Panc1 (cell line): ENCODE results near the genes EEFSEC and DNAJB8.

DNA sequence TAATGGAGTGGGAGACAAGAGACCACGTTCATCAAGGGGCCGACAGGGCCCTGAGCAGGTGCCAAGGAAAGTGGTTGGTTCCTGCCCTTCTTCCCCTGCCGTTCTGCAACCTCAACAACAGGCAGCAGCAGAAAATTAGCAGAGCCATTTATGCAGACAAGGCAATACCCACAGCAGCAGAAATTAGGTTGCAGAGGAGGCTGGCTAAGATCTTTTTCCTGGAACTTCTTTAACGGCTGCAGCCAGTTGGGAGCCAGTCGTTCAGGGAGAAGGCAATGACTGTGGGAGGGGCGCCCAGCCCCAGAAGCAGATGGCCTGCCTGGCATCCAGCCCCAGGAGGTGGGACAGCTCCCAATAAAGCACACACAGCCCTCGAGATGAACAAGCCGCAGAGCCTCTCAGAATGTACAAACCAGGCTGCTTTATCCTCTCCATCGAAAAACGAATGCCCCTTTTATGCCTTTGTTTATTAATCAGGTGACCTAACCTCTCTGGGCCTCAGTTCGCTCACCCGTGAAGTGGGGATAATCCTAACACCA lies 36.0 kb downstream of the MGLL start:
- RRBS, 2 experiments: no CpG with 5 or more reads among the region's 12 CpGs

- RRBS, 2 experiments: no CpG with 5 or more reads among the region's 4 CpGs
Observed at GRCh38 chr3:127803481-127804034, 18.8 kb downstream of the MGLL start.

DNA sequence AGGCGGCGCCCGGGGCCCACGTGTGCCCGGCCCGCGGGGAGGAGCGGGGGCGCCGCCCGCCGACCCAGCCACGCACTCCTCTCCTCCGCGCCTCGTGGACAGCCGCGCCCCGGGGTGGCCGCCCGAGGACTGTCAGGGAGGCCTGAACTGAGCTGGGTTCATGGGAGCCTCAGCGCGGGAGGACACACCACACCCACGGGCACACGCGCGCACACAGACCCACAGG lies 893 bp upstream of the MGLL start:
- RRBS, 2 experiments: 1 to 9% methylated on average over 14 of the region's 27 CpGs

DNA sequence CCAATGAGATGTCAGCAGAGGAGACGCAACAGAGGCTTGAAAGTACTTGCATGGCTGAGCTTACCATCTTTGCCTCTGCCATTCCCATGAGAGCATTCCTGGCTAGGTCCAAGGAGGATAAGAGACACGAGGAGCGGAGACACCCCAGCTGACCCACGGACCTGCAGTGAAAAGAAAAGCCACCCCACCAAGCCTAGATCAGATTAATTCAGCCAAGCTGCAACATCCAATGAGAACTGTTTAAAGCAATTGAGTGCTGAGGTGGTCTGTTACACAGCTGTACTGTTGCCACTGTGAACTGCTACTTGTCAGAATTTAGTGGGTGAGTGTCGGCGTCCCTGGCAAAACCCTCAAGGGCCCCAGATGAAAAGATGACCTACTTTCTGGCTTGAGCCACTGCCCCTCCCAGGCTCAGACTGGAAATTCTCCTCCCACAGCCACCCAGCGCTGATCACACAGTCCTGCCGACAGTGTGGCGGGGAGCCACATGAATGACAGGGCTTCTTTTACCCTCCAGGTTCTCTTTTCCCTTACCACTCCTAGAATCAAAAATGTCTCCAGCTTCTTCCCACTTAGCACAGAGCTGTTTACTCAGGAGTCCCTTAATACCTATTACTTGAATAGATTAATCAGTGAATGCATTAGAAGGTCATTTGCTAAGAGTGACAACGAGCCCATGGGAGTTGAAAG lies 26.4 kb upstream of the KBTBD12 start:
- RRBS, 2 experiments: no CpG with 5 or more reads among the region's 10 CpGs

- RRBS, 2 experiments: no CpG with 5 or more reads among the region's 2 CpGs
Observed at GRCh38 chr3:128054385-128054916, 2.2 kb downstream of the SEC61A1 start.

GRCh38 chr3:128153066-128154240 lies at the start of gene EEFSEC:
Gene EEFSEC (plus strand): TSS chr3:128153481.
- RRBS, 2 experiments: under 1 to 4% methylated on average over 12 of the region's 101 CpGs

DNA sequence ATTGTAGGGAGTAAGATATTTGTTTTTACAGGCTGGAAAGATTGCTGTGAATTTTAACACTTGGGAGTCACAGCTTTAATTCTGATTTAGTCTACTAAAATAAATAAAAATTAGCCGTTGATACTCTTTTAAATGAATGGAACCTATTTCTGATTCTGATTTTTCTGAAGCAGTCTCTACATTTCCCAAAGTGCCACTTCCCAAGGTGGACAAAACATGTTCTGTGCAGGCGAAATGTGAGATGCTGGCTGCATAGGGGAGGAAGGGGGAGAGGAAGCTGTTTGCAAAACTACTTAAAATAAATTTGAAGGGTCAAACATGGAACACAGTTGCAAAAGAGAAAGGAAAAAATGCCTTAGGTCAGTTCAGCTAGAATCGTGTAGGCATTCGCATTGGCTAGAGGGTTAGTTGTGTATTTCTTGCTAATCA lies 25.7 kb downstream of the EEFSEC start:
- RRBS, 2 experiments: no CpG with 5 or more reads among the region's 4 CpGs

GRCh38 chr3:128415163-128415680 lies 51.5 kb downstream of the DNAJB8 start:
- RRBS, 2 experiments: no CpG with 5 or more reads among the region's 14 CpGs

DNA sequence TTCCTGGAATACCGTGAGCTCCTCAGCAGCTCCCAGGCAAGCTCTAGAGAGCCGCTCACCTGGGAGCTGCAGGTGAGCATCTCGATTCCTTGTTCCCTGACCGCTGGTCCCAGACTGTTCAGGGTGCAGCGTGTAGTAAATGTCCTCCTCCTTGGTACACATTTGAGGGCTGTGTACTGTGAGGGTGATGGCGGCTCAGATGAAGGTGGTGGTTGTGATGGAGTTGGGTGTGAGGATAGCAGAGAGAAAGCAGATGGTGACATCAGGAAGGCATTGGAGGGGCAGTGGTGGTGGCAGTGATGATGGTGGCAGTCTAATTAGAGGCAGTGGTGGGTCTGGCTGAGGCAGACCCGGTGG lies at the start of gene DNAJB8:
DNAJB8 (minus strand) TSS at position 56 of the 357 bp plus-strand sequence.
- RRBS, 2 experiments: no CpG with 5 or more reads among the region's 7 CpGs

- RRBS, 2 experiments: 2 to 8% methylated on average over 31 to 35 of the region's 78 CpGs
Observed at GRCh38 chr3:128489892-128491018, 2.7 kb downstream of the GATA2 start.

- RRBS, 2 experiments: no CpG with 5 or more reads among the region's 13 CpGs
Observed at GRCh38 chr3:128549190-128549745, 56.3 kb upstream of the GATA2 start.

DNA sequence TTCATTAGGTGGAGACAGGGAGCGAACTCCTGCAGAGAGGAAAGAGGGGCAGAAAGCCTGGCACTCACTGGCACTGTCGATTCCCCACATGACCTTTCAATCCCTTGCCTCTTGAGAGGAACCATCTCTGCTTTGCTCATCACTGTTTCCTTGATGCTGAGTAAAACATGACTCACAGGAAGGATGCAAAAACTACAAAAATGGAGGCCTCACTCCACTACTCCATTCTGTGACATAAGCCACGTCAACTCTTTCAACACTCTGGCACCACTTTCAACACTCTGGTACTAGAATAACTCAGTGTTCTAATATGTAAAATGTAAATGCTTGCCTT lies 31.1 kb downstream of the RPN1 start:
- RRBS, 2 experiments: no CpG with 5 or more reads among the region's 3 CpGs

- RRBS, 2 experiments: no CpG with 5 or more reads among the region's 6 CpGs
Observed at GRCh38 chr3:128758907-128759713, 33.1 kb downstream of the RAB7A start.

- RRBS, 2 experiments: no CpG with 5 or more reads among the region's 7 CpGs
Observed at GRCh38 chr3:128770308-128770874, 44.4 kb downstream of the RAB7A start.

DNA sequence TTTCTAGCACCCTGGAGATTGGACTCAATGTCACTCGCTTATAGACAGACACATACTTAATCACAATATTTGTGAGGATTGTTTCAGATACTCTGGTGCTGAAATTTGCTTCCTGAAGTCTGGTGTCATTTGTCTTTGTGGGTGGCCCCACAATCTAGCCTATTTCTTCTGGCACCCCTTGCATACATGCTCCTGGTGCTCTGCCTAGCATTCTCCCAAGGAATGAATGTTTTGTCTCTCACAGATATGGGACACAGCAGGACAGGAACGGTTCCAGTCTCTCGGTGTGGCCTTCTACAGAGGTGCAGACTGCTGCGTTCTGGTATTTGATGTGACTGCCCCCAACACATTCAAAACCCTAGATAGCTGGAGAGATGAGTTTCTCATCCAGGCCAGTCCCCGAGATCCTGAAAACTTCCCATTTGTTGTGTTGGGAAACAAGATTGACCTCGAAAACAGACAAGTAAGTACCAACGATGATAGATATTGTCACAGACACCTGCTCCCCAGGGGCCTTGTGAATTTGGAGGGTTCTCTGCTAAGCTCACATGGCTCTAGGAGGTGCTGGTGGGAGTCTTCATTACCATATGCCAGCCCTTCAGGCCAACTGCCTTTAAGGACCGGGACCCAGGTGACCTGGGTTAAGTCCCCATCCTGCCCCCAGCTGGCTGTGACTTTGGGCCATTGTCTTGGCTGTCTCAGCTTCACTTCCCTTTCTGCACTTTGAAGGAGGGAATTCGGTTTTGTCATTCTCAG lies 73.1 kb upstream of the ACAD9 start:
- RRBS, 2 experiments: no CpG with 5 or more reads among the region's 9 CpGs

DNA sequence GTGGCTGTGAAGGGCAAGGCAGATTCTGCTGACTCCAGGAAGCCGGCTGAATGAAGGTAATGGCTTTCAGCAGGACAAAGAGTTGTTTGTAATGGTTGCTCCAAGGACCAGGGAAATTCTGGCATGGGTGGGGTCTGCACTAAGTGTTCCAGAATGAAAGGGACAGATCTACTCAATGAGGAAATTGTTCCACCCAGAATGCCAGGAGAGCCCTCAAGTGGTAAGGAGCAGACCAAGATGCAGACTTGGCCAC lies 70.7 kb upstream of the ACAD9 start:
- RRBS, 2 experiments: no CpG with 5 or more reads among the region's 1 CpG

DNA sequence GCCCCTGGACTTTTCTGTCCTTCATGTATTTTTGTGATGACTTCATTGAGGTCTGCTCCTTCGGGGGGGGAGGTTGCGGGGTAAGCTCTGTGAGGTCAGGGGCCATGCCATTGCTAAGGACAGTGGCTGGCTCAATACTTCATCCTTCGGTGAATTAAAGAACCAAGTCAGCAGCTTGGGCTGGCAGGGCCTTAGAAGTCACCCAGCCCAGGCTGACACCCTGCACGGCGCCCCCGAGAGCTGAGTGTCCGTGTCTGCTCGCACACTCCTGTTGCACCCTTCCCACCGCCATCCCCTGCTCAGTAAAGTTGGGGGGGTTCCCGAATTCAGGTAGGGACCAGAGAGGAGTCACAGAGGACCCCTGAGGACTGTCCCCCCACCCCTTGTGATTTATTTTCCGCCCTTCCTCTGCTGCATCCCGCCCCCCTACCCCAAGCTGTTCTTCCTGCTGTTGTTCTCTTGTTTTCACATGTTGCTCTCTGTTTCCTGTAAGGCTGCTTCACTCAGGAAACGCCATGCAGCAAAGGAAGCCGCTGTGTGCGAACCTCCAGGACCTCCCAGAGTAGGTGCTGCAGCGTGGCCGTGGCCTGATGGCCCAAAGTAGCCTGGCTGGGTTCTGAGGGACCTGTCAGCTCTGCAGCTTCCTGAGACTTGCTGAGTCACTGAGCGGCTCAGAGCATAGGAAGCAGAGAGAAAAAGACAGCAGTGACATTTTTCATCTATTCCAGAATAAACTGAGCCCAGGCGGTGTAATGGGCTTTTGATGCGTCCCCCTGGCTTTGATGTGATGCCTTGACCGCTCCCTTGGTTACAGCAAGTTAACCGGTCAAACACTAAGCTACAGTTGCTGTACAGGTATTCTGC lies 14.5 kb downstream of the EFCC1 start:
- RRBS, 2 experiments: no CpG with 5 or more reads among the region's 22 CpGs

DNA sequence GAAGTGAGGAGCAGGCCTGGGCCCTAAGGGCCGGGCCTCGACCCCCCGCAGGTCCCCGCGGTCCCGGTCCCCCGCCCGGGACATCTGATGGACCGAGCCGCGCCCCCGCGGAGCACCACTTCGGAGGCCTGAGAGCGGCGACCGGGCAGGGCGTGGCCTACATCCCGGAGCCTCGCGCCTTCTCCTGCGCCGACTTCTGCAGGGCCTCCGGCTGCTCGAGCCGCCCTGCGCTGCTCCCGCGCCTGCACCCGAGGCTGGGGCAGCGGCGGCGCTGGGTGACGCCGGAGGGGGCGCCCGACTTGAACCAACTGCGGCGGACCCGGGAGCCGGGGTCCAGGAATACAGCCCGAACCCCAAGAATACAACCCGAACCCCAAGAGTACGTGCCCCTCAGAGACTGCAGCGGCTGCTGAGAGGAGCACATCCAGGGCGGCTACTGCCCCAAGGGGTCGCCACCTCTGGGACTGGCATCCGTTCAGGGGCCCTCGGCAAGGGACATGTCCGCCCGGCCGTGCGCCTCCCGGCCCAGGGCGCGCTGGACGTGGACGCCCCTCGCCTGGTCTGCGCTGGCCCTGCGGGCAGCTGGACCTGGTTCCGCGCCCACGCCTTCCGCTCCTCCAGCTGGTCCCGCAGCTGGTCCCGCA lies 14.8 kb upstream of the GP9 start:
- RRBS, 2 experiments: 72 to 76% methylated on average over 32 to 38 of the region's 67 CpGs

- RRBS, 2 experiments: no CpG with 5 or more reads among the region's 6 CpGs
Observed at GRCh38 chr3:129047460-129047659, 13.2 kb upstream of the GP9 start.

GRCh38 chr3:129067453-129068444 lies 7.2 kb downstream of the GP9 start:
- RRBS, 2 experiments: 56 to 64% methylated on average over 2 of the region's 25 CpGs